Mesangial cell (primary cell): ENCODE data around the genes IZUMO2, KLK1 and SIGLEC9.

- RAMPAGE, long total RNA, result no peak
These were observed 2.5 kb downstream of the AP2A1 start for GRCh38 chr19:49769122-49769905.

- RAMPAGE, long total RNA, result no peak
These were observed 13.0 kb downstream of the PNKP start for GRCh38 chr19:49854243-49854860.

GRCh38 chr19:49920718-49921402 lies 8.1 kb upstream of the ATF5 start:
- RAMPAGE, long total RNA, result no peak

DNA sequence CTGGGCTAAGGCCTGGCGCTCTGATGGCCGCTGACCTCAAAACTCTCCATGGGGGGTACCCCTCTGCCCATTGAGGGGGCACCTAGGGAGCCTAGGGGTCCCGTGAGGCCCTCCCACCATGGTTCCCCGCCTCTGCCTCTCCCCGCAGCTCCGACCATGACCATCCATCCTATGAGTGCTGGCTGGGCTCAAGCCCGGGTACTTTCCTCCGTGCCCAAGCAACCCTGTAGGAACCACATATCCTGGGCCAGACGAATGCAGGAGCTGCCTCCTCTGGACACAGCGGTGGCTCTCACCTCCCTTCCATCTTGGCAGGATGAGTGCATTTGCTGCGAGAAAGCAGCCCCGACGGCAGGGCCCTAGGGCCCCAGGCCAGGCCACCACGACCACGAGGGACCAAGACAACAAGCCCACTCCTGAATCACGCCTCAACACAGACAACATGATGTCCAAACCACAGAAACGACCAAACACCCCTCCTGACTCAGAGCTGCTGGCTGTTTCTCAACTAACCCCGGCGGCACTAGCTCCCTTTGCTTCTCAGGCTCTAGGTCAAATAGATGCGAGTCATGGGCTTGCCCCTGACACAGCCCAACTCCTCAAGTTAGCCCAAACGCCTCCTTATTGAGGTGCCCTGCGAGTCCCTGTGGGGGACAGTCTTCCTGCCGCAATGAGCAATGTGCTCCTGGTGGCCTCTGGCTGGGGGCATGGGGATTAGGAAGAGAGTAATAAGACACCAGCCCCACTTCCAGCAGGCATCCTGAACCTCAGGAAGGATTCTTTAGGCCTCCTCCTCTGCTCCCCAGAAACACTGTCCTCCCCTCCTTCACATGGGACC lies 7.2 kb upstream of the ATF5 start:
- RAMPAGE, long total RNA, result no peak

DNA sequence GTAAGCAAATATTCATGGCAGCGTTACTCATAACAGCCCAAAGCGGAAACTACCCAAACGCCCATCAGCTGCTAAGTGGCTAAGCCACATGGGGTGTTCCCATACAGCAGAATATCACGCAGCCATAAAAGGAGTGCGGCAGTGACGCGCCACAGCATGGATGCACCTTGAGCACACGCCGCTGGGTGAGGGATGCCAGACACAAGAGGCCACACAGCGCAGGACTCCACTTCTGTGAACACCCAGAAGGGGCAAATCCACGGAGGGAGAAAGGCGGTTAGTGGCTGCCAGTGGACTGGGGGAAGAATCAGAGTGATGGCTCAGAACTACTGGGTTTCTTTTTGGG lies 19.6 kb downstream of the VRK3 start:
- RAMPAGE, long total RNA, result no peak

DNA sequence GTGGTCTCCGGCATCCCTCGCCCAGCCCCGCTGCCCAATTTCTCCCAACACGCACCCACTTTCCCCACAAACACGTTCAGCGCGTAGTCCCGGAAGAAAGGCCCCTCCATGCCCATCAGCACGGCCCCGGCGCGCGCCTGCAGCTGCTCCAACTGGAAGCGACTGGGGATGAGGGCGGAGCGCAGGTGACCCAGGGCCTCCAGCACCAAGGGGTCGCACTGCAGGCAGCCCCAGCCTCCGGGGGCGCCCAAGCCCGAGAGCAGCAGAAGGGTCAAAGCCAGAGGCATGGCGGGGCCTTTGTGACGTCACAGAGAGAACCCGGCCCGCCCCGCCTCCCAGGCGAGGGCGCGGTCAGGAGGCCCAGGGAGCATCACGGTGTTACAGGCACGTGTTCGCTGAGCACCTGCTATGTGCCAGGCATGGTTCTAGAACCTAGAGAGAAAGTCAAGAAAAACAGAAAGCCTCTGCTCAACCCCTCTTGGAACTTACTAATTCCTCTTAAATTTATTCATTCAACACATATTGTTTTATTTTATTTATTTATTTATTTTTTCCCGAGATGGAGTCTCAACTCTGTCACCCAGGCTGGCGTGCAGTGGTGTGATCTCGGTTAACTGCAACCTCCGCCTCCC lies at the start of gene IZUMO2:
TSS of gene IZUMO2 (minus strand) at position 374 of the 632 bp plus-strand sequence.
- RAMPAGE, long total RNA, result no peak

DNA sequence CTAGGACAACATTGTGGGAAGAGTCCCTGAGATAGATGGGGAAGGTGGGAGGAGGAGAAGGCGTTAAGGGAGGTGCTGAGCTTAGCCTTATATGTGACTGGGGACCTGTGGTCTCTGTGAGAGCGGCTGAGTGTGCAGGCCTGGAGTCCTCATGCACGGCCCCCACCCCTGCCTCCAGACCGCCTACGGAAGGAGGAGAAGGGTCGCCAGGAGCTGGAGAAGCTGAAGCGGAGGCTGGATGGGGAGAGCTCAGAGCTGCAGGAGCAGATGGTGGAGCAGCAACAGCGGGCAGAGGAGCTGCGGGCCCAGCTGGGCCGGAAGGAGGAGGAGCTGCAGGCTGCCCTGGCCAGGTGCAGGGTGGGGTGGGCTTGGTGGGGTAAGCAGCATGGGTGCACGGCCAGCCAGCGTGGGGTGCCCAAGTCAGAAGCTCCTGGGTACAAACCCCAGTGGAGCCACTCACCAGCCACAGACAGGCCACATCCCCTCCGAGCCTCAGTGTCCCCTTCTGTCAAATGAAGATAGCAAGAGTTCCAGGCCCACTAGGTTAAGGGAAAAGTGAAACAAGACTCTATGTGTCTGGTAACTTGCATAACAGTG lies 56.7 kb downstream of the KCNC3 start:
- RAMPAGE, long total RNA, result no peak

DNA sequence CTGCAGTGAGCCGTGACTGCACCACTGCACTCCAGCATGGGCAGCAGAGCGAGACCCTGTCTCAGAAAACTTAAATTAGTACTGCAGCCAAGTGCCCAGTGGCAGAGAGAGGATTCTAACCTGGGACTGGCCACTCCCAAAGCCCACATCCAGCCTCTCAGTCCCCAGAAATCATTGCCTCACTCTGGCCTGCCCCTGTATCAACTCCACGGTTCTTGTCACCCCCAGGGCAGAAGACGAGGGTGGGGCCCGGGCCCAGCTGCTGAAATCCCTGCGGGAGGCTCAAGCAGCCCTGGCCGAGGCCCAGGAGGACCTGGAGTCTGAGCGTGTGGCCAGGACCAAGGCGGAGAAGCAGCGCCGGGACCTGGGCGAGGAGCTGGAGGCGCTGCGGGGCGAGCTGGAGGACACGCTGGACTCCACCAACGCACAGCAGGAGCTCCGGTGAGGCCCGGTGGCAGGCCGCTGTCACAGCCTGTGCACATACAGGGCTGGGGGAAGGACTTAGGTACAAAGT lies 53.4 kb downstream of the KCNC3 start:
- RAMPAGE, long total RNA, result no peak

DNA sequence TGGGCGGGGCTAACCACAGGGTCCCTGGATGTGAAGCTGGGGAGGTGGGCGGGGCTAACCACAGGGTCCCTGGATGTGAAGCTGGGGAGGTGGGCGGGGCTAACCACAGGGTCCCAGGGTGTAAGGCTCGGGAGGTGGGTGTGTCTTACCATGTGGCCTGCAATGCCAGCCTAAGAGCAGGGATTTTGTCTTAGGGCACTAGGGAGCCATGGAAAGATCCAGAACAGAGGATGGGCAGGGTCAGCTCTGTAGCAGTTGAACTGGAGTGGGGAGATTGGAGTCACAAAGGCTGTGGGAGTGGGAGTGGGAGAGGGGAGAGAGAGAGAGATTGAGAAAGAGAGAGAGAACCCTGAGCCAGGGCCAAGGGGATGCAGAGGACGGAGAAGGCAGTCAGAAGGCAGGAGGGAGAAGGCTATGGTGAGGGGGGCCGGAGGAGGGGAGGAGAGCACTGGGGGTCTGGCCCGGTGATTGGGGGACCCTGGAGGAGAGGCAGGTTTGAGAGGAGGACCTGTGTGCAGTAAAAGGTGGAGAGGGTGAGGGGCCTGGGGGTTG lies 36.6 kb downstream of the KCNC3 start:
- RAMPAGE, long total RNA, result no peak

GRCh38 chr19:50378446-50379070 lies 2.3 kb downstream of the NR1H2 start:
- RAMPAGE, long total RNA, result no peak

- RAMPAGE, long total RNA, result no peak
These were observed 802 bp upstream of the MYBPC2 start for GRCh38 chr19:50431540-50432639.

DNA sequence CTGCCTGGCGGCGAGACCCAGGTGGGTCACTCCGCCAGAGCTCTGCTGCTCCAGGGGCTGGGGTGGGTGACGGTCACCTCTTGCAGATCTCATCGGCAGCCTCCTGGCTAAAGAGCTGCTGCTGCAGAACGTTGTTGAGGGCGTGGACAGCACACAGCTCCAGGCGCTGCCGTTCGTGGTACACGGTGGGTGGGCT lies 884 bp downstream of the JOSD2 start:
- RAMPAGE, long total RNA, result no peak

DNA sequence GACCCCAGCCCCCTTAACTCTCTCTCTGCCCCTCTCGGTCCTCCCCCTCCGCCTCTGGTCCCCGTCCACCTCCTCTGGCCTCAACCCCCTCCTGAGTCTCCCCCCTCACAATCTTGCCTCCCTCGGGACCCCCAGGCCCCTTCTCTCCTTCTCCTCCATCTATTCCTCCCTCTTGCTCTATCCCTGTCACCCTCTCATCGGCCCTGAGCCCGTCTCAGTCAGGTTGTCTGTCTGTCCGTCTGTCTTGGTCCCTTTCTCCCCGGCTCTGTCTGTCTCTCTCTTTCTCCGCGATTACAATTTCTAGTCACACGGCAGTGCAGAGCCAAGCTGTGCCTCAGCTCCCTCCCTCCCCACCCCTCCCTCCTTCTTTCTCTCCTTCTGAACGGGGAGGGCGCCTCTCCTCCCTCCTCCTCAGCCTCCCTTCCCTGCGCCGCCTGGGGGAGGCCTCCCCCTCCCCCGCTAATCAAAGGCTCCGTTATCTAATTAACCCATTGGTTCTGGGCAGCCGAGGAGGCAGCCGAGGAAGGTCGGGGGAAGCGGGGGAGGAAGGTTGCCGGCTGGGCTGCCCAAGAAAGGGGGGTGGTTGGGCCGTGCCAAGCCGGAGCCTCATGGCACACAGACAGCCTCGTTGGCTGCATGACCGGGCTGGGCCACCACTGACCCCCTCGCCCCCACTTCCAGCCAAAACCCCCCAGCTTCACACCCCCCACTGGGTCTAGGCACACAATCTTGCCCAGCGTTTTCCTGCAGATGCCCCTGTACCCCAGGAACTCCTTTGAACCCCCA lies 16.5 kb downstream of the LRRC4B start:
- RAMPAGE, long total RNA, result no peak

DNA sequence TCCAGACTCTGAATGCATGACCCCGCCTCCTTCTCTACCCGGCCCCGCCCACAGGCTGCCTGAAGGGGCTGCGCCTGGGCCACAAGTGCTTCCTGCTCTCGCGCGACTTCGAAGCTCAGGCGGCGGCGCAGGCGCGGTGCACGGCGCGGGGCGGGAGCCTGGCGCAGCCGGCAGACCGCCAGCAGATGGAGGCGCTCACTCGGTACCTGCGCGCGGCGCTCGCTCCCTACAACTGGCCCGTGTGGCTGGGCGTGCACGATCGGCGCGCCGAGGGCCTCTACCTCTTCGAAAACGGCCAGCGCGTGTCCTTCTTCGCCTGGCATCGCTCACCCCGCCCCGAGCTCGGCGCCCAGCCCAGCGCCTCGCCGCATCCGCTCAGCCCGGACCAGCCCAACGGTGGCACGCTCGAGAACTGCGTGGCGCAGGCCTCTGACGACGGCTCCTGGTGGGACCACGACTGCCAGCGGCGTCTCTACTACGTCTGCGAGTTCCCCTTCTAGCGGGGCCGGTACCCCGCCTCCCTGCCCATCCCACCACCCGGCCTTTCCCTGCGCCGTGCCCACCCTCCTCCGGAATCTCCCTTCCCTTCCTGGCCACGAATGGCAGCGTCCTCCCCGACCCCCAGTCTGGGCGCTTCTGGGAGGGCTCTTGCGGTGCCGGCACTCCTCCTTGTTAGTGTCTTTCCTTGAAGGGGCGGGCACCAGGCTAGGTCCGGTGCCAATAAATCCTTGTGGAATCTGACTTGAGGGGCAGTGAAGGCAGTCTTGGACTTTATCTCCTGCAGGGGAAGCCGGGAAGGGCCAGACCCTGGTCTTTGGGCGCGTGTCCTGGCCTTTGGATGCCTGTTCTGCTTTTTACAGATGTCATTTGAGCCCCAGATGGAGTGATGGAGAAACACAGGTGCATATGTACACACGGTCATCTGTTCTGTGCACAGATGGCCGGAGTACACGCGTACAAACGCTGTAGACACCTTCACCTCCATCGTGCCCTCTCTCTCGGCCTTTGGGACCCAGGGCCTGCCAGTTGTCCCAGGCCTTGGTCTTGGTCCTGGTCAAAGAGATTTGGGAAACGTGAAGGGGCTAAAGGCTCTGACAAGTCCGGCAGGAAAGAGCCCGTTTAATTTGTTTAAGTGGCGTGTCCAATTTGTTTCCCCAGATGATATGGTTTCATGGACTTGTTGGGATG lies 2.2 kb downstream of the CLEC11A start:
- RAMPAGE, long total RNA, result start-site peak on the plus strand centred at position 147 of the sequence, 13 bp wide, 30 reads

DNA sequence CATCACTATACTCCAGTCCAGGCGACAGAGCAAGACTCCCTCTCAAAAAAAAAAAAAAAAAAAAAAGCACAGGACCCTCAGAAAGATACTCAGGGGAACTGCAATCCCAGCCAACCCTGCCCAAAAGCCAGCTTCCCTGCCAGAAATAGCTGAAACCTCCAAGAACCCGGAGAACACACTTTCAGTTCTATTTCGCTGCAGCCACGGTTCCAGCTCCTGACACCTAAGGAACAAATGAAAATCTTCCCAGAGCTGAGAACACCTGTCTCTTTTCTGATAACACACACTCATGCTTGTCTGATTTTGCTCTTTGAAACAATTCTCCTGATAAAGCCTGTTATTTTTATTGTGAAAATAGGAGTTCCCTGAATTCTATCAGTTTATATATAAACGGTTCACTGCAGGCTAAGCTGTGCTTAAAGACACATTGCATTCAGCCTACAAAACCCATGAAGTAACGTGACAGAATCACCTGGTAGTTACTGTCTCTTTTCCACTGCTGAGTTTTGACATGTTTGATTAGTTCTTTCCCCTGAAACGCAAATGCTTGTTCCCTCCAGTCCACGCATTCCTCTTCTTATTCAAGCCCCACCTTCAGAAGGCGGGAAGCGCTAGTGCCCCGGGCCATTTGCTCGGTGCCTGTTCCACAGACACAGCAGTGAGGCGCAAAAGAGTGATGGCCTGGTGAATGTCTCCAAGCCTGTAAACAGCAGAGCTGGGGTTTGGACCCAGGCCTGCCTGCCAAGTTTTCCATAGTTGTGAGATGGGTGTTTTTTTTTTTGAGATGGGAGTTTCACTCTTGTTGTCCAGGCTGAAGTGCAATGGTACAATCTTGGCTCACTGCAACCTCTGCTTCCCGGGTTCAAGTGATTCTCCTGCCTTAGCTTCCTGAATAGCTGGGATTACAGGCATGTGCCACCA lies 10.8 kb downstream of the ACP4 start:
- RAMPAGE, long total RNA, result no peak

- RAMPAGE, long total RNA, result no peak
These were observed at the start of gene KLK1 for GRCh38 chr19:50823323-50824087. Gene KLK1, minus strand, starts transcription at chr19:50823787.

DNA sequence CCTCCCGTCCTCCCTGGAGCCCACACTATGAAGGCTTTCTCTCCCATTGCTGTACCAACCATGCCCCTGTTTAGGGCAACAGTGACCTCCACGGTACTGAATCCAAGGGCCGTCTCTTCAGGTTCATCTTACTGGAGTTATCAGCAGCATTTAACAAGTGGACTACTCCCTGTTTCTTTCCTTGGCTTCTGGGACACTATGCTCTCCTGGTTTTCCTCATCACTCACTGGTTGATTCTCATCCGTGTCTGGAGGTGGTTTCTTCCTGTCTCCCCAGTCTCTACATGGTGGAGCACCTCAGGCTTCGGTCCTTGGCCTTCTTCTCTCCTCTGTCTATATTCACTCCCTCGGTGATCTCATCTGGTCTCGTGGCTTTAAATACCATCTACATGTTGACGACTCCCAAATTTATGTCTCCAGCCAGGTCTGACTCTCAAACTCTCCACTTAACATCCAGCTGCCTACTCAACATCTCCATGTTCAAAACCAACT lies 4.3 kb upstream of the KLK13 start:
- RAMPAGE, long total RNA, result no peak

DNA sequence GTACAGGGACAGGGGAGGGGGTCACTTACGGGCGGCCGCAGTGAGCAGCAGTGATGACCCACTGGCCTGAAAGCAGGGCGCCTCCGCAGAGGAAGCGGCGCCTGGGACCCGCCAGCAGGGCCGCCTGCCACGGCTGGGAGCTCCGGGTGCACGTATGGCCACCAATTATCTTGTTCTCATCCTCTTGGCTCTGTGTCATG lies 1.3 kb downstream of the KLK14 start:
- RAMPAGE, long total RNA, result no peak

GRCh38 chr19:51123567-51123932 lies 1.2 kb upstream of the SIGLEC9 start:
- RAMPAGE, long total RNA, result no peak

GRCh38 chr19:51124566-51125373 lies at the start of gene SIGLEC9:
Gene SIGLEC9, plus strand, starts transcription at chr19:51124906.
- RAMPAGE, long total RNA, result no peak